Airway epithelial cell (primary cell): ENCODE measurements around a stretch of chr7.

DNA sequence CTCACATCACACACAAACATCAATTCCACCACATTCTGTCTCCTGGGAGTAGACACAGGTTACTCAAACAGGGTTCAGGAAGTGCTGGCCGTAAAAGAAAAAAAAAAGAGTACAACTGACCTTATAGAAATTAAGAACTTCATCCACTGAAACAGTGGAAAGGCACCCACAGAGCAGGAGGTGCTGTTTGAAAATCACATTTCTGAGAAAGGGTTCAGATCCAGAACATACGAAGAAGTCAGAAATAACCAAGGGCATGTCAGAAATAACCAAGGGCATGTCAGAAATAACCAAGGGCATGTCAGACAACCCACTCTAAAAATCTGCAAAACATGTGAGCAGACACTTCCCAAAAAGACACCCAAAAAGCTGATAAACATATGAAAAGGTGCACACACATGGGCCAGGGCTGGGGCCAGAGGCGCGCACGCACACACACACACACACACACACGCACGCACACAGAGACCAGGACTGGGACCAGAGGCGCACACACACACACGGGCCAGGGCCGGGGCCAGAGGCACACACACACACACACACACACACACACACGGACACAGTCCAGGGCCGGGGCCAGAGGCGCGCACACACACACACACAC, 268.3 kb downstream of the ELFN1 start:
- RAMPAGE, long total RNA: no peak

GRCh38 chr7:1938921-1939842, 269.1 kb downstream of the ELFN1 start:
- RAMPAGE, long total RNA: no peak

DNA sequence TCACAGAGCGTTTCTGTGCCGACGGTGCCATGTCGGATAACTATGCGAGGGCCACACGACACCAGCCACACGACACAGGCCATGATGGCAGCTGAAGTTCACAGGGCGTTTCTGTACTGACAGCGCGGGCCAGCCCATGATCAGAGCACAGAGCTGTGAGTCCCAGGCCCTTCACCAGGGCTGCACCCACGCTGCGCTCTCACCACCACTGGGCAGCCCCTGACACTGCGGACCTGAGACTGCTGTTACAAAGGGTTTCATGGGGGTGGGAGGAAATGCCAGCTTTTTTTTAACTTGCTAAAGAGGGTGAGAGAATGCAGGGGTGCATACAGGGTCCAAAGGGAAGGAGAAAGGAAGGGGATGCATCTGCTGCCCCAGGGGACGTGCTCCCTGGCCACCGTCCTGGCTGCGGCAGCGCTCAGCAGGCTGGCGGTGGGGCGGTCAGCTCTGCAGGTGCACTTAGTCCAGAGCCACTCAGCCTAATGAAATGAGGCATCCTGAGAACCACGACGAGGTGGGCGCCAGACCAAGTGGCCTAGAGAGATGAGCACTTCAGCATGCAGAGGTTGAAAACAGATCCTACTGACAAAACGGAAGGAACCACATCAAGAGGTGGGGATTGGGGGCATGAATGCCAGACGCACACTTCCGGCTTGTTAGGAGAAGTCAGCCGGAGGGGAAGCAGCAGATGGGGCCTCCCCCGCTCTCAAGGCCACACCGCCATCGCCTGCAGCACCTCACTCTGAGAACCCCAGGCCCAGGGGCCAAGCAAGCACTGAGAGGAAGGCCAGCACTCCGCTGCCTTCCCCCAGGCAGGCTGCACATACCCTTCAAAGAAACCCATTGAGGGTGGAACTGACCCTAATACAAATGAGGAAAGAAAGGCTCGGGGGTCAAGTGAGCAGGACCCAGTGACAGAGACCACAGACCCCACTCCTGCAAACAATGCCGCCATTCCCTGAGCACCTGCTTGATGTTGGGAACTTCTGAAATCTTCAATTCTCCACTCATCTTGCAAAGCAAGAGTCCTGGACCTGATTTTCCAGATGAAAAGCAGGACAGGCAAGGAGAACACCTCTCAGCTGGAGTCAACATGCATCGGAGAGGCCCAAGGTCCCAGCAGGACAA, 94.5 kb downstream of the MAD1L1 start:
- RAMPAGE, long total RNA: no peak

- RAMPAGE, long total RNA: no peak
These were observed 7.8 kb downstream of the MAD1L1 start for GRCh38 chr7:2224822-2225390.

GRCh38 chr7:2248879-2249403, 6.9 kb downstream of the NUDT1 start:
- RAMPAGE, long total RNA: no peak

GRCh38 chr7:2301094-2301885, 13.0 kb downstream of the SNX8 start:
- RAMPAGE, long total RNA: no peak

GRCh38 chr7:2519186-2519419, 471 bp upstream of the LFNG start:
- RAMPAGE, long total RNA: no peak

GRCh38 chr7:2532252-2532873, 12.8 kb downstream of the LFNG start:
- RAMPAGE, long total RNA: no peak

GRCh38 chr7:2540859-2541133, 14.5 kb downstream of the BRAT1 start:
- RAMPAGE, long total RNA: no peak

- RAMPAGE, long total RNA: no peak
These were observed 7.2 kb downstream of the BRAT1 start for GRCh38 chr7:2548163-2548548.

GRCh38 chr7:2571910-2572637, 13.3 kb downstream of the IQCE start:
- RAMPAGE, long total RNA: no peak

DNA sequence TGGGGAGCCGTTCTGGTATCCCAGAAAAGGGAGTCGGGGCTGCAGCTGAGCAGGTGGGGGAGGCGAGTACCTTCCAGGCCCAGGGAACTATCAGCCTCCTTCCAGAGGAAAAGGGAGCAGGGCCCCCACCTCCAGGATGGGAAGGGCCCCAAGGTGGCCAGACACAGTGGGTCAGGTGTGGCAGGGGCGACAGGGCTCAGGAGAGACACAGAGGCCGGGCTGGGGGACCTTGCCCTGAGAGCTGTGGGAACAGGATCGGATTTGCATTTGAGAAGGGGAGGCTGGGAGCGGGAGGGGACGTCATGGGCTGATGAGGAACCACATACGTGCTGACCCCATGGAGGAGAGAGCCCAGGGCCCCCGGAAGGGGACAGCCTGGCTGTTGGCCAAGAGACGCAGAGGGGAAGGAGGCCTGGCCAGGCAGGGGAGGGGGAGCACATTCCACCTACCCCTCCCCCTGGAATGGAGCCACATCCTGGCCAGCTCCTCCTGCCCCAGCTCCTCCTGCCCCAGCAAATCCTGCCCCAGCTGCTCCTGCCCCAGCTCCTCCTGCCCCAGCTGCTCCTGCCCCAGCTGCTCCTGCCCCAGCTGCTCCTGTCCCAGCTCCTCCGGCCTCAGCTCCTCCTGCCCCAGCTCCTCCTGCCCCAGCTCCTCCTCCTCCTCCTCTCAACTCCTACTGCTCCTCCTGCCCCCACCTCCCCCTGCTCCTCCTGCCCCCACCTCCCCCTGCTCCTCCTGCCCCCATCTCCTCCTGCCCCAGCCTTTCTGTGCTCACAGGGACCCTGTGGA, 9.6 kb upstream of the TTYH3 start:
- RAMPAGE, long total RNA: no peak

DNA sequence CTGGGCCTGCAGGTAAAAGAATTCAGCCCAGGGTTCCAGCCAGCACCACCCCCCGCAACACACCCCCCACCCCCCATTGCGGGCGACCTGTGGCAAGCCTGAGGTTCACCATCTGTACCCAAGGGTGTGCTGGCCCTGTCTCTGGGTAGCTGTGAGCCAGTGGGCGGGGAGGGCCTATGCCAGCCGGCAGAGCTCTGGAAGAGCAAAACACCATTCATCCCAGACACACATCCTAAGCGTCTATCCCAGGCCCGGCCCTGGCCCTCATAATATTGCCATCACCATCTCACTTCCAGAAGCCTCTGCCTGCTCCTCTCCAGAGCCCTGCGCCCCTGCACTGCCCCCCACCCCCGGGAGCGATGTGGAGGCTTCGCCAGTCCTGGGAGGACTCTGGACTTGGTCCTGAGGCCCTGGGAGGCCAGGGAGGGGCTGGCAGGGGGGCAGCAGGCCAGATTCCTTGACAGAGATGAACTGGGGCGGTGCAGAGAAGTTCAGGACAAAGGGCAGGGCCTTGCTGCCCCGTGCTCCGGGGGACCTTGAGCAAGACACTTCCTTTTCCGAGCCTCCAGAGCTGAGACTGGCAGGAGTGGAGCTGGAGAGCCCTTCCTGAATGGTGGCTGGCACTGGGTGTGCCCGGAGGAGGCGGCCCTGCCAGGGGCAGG, 8.7 kb upstream of the TTYH3 start:
- RAMPAGE, long total RNA: no peak

- RAMPAGE, long total RNA: no peak
These were observed 1.6 kb upstream of the TTYH3 start for GRCh38 chr7:2630206-2630600.

GRCh38 chr7:2645019-2645719, 13.4 kb downstream of the TTYH3 start:
- RAMPAGE, long total RNA: no peak

DNA sequence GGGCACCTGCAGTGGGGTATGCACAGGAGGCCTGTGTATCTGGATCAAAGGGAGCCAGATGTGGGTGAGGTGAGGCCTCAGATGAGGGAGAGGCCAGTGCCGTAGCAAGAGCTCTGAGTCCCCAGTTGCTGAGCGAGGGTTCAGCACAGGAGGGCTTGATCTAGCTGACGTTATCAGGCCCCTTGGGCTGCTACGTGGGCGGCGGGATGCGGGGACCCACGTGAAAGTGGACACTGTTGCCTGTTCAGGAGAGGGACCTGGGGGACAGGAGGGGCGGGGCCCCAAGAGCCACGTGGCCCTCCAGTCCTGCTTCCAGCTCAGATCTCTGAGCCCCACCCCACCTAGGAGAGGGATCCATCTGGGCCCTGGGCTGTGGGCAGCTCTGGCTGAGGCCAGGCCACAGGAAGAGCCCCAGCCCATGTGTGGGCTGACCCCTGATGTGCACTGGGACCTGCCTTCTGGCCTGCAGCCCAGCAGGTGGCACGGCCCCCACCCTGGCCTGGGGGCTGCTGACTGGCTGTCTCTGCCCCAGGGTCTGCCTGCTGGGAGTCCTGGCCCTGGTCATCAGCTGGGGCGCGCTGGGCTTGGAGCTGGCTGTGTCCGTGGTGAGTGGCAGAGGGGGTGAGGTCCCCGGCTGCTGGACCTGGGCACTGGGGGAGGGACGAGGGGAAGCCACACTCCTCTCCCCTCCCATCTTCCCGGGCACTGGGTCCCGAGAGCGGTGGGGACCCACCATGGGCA, 17.4 kb downstream of the TTYH3 start:
- RAMPAGE, long total RNA: no peak

GRCh38 chr7:2652347-2653173, 20.8 kb downstream of the TTYH3 start:
- RAMPAGE, long total RNA: no peak

DNA sequence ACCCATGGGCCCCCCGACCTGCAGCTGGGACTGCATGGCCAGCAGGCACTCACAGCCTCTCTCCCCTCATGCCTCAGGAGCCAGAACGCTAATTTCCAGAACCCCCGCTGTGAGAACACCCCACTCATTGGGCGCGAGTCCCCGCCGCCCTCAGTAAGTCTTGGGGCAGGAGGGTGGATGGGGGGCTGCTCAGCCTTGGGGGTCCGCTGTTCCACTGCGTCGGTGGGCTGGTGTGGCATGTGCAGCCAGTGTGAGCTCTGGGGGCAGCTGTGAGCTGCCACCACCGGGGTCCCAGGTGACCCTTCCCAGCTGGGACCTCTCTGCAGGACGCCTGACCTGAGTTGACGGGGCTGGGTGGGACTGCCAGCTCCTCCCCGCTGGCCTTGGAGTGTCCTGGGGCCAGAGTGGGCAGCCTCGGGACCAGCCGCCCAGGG, 27.1 kb downstream of the TTYH3 start:
- RAMPAGE, long total RNA: no peak

DNA sequence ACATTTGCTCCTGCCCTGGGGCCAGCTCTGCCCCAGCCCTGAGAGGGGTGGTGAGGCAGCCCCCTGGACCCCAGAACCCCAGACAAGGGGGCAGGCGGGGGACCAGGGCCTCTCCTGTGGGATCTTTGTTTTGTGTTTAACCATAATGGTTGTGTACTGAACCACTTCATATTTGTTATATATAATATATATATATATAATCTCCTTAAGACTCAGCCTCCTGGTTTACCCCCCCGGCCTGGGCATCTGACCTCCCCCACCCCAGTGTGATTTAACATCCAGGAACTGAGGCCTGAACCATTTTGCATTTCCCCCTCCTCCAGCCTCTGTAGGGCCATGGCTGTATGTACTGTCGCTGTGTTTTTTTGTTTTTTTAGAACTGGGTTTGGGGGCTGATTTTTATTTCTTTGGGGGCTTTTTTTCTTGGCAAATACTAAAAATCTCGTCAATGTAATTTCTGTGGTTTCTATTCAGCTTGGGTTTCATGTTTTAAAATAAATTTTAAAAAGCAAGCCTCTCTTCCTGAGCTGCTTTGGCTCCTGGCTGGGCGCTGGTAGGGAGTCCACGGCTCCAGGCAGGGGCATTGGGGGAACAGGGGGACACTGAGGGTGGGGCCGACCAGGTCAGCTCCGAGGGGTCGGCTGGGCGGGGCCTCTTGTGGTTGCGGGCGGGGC, 23.6 kb upstream of the AMZ1 start:
- RAMPAGE, long total RNA: no peak

DNA sequence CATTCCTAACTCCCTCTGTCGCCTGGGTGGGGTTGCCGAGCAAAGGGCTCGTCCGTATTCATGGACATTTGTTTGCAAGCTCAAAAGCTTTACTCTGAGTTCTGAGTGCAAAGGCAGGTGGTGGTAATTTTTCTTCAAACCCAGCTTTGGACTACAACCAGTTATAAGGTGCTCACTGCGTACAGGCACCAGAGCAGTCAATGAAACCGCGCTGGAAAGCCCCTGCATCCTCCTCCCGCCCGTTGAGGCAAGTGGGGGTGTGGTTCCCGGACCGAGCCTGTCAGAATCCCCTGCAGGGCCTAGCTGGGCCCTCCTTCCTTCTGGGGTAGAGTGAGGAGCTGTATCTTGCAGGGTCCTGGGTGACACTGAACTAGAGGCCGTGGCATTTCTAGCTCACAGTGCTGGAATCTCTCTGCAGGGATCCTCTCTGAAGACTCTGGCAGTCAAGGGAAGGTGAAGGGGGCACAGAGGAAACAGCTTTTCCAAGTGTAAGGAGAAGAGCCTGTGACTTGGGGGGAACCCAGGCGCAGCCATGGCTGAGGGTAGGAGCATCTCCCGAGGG, 22.3 kb downstream of the AMZ1 start:
- RAMPAGE, long total RNA: no peak